Type B pancreatic cell (in vitro differentiated cells): Measurements from ENCODE around the gene ICE1.

DNA sequence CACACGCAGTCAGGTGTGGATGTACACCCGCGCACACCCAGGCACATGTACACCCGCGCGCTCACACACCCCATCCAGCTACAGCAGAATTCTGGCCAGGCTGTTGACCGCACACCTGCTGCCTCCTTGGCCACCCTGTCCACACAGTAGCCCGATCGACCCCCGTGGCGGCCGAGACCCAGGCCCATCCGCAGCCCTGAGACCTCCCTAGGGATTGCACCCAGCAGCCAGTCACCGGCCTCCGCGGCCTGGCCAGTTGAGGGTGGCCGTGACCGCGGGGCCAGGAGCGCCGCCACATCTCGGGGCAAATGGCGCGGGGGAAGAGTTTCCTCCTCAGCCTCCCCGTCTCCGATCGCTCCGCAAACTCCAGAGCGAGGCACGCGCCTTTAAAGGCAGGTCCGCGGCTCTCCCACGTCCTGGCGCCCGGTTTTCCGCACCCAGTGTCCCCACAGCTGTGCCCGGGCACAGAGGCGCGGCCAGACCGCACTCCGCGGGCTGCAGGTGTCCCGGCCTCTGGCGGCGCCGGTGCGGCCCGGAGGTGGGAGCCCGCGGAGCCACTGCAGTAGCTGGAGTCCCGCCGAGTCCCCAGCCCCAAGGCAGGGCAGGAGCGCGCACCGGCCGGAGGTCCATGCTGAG lies 671 bp upstream of the ADAMTS16 start:
- PRO-cap: no peak

DNA sequence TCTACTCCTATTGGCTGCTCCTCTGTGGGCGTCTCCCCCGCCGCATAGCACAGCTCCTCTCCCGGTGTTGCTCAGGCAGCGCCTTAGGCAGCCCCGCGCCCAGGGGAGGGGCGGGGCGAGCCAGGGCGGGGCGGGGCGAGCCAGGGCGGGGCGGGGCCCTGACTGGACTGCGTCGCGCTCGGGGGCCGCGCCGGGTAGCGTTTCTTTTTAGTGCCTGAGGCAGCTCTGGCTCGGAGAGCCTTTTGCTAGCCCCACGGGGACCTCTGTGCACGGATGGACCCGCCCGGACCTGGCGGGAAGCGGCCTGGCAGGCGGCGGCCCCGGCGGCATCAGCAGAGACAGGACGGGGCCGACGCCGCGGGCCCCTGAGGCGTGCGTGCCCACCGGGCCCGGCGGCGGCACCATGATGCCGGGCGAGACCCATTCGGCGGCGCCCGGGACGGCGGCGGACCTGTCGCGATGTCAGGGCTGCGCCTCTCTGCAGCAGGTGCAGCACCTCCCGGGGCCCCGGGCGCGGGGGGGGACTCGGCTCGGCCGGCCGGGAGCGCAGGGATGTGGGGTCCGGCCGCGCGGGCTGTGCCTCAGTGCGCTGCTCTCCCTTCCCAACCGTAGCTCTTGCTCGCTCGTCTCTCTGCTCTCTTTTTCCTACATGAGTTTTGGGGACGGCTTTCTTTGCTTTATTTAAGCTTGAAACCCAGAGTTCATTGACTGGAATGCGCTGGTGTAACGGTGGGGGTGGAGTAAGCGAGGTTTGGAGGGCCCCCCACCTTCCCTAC lies at the start of gene ICE1:
ICE1 (plus strand) TSS at position 165 of the 776 bp plus-strand sequence.
- PRO-cap: bidirectional peak, plus-strand start at position 165 of the sequence, minus-strand start outside the sequence; unidirectional peak, plus-strand start at position 245 of the sequence; unidirectional peak, plus-strand start at position 266 of the sequence; bidirectional peak, plus-strand start at position 524 of the sequence, minus-strand start at position 464 of the sequence; unidirectional peak, minus-strand start at position 617 of the sequence

- PRO-cap: no peak
These were observed 110.3 kb downstream of the ICE1 start for GRCh38 chr5:5532810-5533161.

- PRO-cap: no peak
These were observed 211.8 kb downstream of the ICE1 start for GRCh38 chr5:5634323-5634630.

DNA sequence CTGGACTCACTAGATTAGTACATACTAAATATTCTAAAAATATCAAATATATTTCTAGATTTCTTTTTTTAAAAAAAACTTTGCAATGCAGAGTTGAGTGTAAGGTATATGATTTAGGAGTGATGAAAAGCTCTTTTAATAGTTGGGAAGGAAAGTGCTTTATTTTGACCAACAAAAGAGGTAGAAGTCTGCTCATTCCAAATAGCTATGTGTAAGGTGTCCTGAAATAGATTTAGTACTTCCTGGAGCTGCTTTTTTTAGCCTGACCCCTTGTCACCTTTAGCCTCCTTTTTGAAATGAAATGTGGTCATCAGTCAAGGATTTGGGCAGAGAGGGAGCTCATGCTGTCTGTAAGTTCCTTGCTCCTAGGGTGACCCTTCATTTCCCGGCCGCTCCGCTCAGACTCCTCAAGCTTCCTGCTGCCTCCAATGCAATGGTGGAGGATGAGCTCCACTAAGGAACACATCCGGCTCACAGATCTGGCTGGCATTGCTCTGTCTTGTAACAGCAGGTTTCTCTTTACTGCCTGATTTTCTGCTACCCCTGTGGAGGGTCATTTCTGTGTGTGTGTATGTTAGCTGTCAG lies 265.6 kb downstream of the ICE1 start:
- PRO-cap: no peak

DNA sequence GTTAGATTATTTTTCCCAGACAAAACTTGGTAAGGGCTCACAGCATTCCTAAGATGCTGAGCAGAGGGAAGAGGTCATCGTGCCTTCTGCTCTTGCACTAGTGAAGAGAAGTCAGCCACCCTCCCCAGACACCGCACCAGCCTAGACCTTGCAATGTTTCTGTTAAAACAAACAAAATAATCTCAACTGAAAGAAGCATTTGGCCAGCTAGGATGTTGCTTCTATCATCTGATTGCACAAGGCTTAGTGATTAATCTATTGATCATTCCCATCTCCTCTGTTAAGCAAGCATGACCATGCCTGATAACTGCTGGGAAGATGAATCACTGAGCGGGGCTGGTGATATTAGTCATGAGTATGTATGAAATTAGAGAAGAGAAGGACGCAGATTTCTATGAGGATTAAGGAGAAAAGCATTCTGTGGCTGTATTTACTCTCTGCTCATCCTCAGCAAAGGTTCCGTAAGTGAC lies 219.4 kb downstream of the MED10 start:
- PRO-cap: no peak

DNA sequence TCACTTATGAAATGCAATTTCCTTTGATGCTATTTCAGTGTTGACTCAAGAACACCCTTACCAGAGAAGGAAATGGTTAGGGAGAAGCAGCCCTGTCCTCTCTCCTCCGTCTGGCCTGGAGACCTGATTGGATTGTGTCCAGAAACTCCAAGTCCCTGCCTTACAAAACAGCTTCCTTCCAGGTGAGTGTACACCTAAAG lies 116.6 kb downstream of the MED10 start:
- PRO-cap: no peak

DNA sequence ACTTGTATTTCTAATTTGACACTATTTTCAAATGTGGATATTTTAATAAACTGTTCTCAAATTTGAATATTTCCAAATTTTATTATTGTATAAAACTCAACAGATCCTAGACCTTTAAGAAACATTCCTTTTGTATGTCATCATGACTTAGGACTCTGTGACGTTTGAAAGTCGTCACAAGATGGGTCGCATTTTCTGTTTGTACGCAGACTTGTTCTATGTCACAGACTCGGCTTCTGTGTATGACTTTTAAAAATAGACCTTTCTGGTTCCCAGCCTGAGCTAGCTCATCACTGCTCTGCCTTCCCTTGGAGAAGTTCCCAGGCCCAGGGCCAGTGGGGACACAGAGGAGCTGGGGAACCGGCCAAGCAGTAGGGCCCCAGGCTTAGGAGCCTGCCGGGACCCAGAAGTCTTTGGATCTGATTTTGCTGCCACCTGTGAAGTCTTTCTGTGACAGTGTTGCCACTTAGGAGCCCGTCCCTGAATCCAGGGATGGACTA lies 18.3 kb upstream of the UBE2QL1 start:
- PRO-cap: no peak

- PRO-cap: no peak
These were observed 5.7 kb downstream of the UBE2QL1 start for GRCh38 chr5:6454346-6454820.

DNA sequence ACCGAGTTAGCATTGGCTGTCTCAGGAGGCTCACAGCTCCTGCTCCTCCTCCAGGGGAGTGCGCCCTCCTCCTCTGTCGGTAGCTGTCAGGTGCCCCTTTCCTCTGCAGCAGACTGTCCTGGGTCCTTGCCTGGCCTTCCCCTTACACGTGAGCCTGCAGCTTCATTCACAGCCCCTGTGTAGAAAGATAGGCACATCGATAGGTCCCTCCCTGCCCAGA lies 17.1 kb downstream of the TENT4A start:
- PRO-cap: no peak

DNA sequence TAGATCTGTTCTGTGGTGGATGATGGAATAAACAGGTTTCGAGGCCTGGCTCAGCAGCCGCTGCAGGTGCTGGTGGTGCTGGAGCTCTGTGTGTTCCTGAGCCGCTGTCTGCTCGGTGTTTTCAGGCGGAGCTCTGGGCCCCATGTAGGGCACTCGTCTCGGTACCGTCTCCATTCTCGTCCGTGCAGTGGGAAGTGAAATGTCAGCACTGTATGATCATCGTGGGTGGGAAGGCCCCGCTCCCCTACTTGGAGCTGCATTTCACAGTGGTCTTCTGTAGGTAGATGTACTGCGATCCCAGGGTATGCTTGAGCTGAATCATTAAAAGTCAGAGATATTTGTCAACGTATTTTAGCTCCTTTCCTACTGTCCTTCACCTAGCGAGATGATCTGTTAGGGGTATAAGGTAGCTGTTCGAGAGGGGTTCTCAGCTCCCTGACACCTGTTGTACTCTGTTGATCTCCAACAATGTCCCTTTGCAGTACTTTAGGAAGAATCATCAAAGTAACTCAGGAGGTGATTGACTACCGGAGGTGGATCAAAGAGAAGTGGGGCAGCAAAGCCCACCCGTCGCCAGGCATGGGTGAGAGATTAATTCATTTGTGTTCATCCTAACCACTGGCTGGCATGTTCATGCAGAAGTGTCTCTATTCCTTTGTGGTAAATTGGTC lies 36.0 kb downstream of the TENT4A start:
- PRO-cap: no peak

- PRO-cap: no peak
These were observed 36.8 kb downstream of the TENT4A start for GRCh38 chr5:6749746-6750625.

- PRO-cap: no peak
These were observed 145.2 kb downstream of the MTRR start for GRCh38 chr5:8014065-8014680.

- PRO-cap: no peak
These were observed 193.6 kb downstream of the MTRR start for GRCh38 chr5:8062408-8063063.

DNA sequence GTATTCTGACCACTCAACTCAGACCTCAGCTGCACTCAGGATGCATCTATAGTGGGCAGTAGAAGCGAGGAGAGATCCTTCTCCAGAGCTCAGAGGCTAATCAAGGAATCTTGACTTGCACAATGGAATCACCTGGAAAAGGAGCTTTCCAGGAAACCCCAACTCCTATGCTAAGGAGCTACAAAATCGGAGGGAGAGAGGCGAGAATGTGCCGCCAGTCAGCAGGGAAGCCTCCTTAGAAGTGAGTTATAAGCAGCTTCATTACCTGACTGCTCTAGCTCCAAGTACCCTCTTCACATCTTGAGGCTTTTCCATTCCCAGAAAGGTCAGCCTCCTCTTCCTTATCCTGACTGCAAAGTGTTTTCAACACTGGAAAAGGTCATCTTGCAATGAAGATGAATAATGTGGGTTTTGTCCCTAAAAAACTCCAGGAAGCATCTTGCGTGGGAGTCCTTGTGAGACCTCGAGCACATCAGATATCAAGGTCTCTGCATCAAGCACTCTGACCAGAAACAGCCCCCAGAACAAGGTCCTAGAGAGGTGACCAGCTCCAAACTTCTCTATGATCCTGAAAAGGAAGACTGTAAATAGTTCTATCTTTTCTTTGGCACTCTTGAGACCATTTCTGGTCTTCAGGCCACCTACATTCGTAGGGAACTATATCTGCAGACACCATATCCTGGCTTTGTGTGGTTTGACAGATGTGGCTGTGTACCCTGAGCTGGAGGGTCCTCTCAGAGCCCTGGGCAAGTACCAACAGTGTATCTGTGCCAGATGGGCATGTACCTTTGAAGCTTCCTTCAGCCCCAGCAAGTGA lies 15.0 kb downstream of the SEMA5A start:
- PRO-cap: no peak

DNA sequence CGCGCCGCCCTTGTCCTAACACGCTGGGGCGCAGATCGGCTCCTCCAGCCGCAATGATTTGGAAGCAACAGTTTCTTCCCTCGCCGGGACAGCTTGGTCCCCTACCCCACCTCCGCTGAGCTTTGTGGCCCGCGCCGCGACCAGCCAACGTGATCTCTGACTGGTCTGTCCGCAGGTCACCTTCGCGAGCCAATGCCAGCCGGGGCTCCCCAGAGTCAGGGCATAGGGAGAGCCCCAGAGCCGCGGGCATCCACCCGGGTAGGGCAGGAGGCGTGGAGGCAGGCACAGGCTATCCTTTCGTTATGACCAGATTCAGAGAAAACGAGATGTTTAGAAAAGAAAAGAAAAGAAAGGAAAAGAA lies 1.4 kb downstream of the ANKRD33B start:
- PRO-cap: no peak

GRCh38 chr5:10566329-10567098 lies 2.6 kb downstream of the ANKRD33B start:
- PRO-cap: no peak

DNA sequence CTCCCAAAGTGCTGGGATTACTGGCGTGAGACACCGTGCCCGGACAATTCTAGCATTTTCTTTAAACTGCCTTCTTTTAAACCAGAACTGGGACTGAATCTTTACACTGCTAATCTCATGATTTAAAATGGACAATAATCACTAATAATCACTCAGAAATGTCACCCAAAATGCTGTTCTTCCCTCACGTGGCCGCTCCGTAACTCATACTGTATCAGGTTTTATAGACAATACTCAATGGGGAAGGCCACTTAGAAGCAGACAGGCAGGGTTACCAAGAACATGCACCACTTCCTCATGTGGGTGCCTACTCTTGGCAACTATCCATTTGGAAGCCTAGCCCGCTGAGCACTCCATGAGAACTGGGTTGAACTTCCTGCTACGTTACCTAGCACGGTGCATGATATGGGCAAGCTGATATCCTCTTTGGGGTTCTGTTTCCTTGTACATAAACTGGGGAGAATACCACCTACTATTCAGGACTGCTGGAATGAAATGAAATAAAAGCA lies 14.4 kb downstream of the DAP start:
- PRO-cap: no peak

- PRO-cap: no peak
These were observed 143.4 kb downstream of the CTNND2 start for GRCh38 chr5:11760850-11761330.

DNA sequence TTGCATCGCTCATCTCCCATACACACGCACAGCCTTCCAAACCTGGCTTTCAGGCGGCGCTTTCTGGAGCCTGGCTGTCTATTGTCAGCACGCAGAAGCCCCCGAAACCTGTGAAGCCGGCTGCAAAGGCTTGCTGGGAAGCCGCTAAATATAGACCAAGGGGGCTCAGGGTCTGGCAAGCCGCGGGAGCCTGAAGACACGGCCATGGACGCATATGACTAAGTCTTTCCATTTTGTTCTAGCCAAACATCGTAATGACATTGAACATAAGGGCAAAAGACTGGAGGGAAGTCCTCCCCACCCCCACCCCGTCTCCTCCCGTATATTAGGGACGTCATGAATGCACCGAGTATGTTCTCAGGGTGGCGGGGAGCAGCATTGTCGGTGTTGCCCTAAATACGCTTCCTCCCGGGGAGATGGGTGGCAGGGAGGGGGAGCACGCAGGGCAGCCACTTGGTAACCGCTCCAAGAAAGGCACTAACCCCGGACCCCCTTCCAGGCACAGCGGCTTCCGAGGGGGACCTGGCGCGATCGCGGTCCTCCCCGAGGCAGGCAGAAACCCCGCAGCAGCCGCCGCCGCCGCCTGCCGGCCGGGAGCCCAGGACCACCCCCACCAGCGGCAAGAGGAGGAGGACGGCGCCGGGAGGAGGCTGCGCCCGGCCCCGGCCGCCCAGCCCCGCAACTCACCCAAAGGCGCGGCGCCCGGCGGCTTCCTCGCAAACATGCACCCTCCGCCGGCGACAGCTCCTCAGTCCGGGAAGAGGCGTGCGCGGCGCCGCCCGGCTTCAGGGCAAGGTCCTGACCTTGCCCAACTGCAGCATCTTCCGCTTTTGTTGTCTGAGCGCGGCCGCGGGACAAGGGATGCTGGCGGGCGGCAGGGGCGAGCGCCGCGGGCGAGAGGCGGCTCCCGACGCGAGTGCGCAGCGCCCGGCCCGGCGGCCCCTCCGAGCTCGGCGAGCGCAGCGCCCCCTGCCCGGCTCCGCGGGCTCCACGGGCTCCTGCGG lies 814 bp downstream of the CTNND2 start:
- PRO-cap: unidirectional peak, minus-strand start at position 685 of the sequence